Pulmonary artery (tissue), 1 donor: ENCODE measurements around the genes SNAPC3 and PSIP1.

DNA sequence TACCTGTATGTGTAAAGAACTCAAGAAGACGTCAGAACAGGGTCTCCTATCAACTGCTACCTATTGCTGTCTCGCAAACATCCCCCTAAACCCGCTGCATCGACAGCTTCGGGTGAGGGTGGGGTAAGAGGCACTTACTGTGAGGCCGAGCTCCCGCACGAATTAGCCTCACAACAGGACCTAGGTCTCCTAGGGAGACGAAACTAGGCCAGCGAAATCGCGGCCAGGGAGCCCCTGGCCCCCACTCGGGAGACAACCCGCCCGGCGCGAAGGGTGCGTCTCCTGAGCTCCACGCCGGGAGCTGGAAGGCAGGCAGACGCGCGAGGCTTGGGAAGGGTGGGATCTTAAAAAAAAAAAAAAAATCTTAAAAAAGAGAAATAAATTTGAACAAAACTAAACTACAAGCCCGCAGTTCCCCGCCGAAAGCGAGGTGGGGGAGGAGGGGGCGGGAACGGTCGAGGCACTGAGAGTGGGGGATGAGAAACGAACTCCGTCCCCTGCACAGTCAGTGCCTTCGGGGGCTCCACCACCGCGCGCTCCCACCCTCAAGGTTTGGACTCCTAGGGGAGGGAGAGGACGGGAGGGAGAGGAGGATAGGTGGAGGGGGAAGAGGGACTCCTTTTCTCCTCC is 33.0 kb upstream of the NFIB start:
- PRO-cap, result bidirectional peak, plus-strand start at position 504 of the sequence, minus-strand start at position 303 of the sequence

DNA sequence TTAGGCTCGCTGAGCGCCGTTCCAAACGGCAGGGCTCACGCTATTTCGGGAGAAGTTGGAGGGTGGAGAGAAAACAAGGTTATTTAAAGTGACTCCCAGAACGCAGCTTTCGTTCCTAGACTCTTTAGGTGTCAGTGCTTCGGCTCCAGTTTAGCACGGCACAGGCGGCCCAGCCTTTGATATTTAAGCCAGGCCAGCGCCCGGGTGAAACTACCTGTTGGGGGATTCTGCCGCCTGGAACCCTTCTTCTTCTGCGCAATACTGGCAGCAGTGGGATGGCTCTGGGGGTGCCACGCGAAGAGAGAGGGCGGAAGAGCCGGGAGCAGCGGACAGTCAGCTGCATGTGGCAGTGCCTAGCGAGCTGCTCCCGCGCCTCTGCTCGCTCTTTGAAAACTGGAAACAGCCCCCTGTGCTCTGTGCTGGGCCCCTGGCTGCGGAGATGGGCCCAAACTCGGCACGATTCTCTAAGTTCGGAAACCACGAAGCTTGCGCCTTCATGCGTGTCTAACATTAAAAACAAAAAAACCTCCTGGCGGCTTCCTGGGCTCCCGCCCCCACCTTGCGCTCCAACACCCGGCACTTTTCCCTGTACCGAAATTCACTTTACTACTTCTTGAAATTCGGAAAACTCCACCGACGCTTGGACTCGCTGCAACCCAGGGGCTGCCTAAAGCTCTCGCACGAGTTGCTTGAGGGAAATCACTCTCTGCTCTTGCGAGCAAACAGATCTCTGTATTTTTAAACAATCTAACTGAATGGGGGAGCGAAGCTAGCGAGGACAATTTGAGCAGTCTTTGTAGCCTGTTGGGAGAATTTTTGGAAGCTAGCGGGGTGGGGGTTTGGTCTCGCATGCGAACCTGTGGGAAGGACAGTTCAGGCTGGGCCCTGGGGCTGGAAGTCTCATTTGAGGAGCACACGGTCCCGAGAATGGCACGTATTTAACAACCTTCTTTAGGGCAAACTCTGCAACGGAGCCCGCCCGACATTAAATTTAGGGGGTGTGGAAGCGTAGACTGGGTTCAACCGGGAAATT is 34.8 kb upstream of the NFIB start:
- PRO-cap, result bidirectional peak, plus-strand start at position 297 of the sequence, minus-strand start at position 253 of the sequence; unidirectional peak, minus-strand start at position 388 of the sequence

DNA sequence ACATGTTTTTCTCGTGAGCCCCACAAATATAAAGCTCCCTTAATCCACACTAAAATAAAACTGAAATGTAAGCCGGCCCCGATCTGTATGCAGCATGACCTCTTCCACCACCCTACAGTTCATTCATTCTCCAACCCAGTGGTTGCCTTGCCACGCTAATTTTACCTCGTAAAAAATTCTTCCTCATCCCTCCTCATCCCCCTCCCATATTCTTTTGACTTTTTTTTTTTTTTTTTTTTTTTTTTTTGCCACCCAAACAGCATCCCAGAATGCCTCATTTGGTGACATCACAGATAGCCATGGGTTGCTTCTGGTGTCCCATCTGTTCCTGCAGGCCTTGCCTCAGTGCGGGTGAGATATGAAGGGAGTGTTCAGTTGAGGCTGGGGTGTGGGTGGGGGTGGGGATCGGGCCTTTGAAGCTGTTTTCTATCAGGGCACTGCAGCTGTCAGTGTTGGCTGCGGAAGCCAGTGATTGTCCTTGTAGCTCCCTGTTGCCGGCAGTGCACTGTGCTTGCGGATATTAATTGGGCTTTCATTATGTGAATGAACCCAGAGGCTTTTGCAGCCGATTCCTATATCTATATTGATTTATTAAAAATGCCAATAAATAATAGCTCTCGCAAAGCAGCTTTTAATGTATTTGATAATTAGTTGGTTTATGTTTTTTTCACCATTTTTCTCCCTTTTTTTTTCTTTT is 81.7 kb upstream of the NFIB start:
- PRO-cap, result no peak

DNA sequence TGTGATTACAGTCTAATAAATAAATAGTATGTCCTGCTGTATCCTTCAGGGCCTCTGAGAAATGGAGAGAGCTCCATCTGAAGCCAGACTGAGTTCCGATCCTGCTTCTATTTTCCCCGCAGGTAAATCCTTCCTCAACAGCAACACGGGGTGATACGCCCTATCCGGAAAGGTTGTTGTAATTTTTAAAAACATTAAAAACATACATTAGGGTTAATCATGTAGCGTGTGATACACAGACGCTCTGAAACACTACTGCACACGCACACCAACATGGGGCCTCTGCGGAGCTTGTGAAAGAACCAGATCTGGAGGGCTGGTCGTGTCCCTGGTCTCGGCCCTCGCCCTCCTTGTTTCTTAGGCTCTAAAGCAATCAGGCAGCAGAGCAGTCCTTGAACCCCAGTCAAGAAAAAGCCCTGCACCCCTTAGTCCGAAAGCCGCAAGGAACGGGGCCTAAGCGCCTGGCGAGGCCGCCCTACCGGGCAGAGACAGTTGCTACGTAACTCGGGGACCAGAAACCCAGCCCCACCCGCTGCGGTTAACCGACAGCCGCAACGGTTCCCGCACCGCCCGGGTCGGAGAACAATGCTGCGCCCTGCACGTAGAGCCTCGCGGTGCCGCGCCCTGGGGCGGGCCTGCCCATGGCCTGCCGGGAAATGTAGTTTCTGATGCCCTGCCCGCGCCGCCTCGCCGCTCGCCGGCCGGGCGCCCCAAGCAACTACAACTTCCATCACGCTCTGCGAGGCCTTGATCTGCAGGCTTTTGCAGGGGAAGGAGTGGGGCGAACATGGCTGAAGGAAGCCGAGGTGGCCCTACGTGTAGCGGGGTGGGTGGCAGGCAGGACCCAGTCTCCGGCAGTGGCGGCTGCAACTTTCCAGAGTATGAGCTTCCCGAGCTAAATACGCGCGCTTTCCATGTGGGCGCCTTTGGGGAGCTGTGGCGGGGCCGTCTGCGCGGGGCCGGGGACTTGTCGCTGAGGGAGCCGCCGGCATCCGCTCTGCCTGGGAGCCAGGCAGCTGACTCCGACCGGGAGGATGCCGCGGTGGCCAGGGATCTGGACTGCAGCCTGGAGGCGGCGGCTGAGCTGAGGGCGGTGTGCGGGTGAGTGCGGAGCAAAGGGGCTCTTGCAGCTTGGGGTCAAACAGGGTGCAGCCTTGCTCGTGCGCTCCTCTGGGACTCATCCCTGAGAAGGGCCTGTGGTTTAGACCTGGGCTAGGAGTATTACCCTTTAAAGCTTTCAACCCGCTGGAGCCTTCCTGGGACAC is at the start of gene SNAPC3:
SNAPC3 (plus strand) TSS at position 784 of the 1,265 bp plus-strand sequence.
- PRO-cap, result bidirectional peak, plus-strand start at position 788 of the sequence, minus-strand start at position 577 of the sequence

DNA sequence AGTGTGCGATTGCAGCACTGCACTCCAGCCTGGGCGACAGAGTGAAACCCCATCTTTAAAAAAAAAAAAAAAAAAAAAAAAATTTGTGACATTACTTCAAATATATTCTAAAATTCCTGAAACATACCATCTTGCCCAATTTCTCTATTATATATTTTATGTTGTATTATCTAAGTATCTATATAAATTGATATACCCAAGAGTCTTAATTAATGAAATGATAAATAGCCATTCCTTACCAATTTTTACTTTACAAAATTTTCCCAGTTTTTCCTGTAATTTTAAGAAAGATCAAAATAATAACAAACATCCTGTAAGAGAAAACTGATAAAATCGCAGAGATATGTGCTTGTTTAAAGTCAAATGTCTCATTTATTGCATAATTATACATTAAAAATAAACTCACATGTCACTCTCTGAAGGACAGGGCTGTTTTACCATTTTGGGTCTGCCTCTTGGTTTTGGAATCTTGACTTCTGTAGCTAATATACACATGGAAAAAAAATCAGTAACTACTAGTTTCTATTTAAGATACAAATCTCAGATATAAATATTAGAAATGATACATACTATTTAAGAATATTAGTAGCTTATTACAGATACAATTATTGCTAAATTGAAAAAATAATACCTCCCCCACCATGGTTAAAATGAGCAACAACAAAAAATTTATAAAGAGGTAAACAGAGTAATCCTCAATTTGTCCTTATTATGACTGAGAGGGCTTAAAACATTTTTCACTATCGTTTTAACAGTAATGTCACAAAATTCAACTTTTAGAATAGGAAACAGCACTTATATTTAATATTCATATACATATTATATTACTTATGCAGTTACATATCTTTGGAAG is 32.5 kb downstream of the PSIP1 start:
- PRO-cap, result no peak

- PRO-cap, result bidirectional peak, plus-strand start at chr9:15510384, minus-strand start at chr9:15510328; bidirectional peak, plus-strand start at chr9:15511290, minus-strand start at chr9:15510962
Observed at GRCh38 chr9:15509918-15511187, at the start of gene PSIP1. TSS of gene PSIP1 (minus strand) at chr9:15510970.

DNA sequence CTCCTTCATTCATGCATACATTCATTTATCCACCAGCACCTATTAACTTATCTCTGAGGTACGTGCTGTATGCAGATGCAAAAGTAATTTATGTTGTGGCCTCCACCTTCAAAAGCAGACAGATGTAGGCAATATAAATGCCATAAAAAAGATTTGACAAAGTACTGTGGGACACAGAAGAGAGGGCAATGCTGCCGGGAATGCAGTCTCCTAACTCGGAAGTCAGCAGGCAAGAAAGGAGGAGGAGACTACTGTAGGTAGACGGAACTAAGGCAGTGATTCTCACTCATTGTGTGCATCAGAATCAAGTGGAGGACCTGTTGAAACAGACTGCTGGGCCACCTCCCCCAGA is 310.7 kb downstream of the BNC2 start:
- PRO-cap, result no peak

- PRO-cap, result no peak
Observed at GRCh38 chr9:16710744-16711363, 159.6 kb downstream of the BNC2 start.

DNA sequence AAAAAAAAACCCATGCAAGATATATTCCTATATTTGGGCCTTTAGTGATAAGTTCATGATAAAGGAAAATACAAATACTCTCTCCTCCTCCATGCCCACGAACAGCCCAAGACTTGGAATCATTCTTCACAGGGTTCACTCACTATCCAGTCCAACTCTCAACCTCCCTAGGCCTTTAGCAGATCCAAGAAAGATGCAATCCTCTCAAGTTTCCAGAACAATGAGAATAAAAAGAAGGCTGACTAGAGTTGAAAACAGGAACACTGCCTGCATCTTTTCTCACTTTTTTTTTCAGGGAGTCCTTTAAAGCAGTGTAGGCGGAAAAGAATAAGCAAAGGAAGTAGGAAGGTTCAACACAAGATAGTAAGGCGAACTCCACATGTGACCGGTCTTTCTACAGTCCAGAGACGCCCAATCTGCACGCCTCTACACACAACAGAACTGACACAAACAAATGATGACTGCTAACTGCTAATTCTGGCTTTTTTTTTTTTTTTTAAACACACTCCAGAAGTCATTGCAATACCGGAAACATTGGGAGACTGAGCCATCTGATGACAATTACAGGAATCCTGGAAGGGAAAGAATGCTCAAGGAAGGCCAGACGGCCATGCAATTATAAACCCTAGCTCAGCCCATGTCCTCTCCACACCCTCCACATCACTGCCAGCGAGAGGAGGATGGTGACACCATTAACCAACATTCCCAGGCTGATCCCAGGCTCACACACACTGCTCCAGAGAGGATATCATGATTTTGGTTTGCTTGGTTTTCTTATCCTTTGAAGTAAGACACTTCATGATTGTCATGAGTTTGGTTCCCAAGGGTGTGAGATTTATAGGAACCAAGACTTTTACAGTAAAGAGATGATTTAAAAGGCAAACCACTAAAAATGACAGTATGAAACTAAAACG is 75.3 kb downstream of the BNC2 start:
- PRO-cap, result no peak

DNA sequence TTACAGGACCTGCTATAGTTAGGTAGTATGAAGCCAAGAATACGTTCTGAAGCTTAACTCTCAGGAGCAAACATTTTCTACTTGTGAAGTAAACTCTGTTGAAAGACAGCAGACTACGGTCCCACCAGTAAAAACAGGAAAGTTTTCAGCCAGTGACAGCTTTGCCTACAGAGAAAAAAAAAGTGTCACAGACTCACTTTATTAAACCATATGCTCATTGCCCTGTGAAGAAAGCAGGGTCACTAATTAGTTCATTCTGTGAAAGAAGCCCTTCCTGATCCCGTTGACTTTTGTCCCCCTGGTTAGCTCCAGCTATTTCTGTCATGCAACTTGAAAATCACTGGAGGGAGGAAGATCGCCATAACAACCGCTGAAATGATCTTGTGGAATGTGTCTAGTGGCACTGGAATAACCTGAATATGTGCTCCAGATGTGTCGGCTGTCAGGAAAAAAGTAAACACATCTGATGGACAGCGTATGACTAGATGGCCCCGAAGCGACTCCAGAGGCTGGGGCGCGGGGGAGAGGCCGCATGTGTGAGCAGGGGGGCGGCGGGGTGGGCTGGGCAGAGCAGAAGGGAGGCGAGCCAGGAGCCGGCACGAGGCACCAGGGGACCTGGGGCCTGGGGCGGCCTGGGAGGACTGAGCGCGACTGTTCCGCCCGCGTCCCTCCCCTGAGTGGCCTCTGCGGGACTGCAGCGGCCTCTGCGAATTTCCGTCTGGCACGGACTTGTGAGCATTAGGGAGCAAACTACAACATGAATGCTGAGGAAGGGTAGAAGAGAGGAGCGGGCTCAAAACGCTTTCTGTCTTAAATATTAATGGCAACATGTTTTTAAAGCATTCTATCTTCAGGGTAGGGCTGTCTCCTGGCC is 41.8 kb downstream of the BNC2 start:
- PRO-cap, result unidirectional peak, minus-strand start at position 675 of the sequence

GRCh38 chr9:16871562-16872363 is 1.3 kb upstream of the BNC2 start:
- PRO-cap, result bidirectional peak, plus-strand start at chr9:16871920, minus-strand start at chr9:16871811

DNA sequence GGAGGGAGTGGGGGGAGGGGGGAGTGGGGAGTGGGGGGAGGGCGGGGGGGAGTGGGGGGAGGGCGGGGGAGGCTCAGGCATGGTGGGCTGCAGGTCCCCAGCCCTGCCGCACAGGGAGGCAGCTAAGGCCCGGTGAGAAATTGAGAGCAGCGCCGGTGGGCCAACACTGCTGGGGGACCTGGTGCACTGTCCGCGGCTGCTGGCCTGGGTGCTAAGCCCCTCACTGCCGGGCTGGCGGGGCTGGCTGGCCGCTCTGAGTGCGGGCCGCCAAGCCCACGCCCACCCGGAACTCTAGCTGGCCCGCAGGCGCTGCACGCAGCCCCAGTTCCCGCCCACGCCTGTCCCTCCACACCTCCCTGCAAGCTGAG is 160.0 kb downstream of the CNTLN start:
- PRO-cap, result no peak

DNA sequence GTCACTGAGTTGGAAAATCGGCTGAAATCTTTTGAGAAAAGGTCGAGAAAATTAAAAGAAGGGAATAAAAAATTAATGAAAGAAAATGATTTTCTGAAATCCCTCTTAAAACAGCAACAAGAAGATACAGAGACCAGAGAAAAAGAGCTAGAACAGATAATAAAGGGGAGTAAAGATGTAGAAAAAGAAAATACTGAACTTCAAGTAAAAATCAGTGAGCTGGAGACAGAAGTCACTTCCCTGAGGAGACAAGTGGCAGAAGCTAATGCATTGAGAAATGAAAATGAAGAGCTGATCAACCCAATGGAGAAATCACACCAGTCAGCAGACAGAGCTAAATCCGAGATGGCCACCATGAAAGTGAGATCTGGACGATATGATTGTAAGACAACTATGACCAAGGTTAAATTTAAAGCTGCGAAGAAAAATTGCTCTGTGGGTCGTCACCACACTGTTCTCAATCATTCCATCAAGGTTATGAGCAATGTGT is 184.3 kb upstream of the SH3GL2 start:
- PRO-cap, result no peak

GRCh38 chr9:17906359-17907557 is 327.9 kb downstream of the SH3GL2 start:
- PRO-cap, result bidirectional peak, plus-strand start at chr9:17906633, minus-strand start at chr9:17906509; bidirectional peak, plus-strand start at chr9:17907197, minus-strand start at chr9:17906963

GRCh38 chr9:18437631-18438148 is 36.3 kb upstream of the ADAMTSL1 start:
- PRO-cap, result no peak

- PRO-cap, result no peak
Observed at GRCh38 chr9:19050252-19050398, 898 bp downstream of the RRAGA start.

- PRO-cap, result unidirectional peak, plus-strand start at chr9:19231048
Observed at GRCh38 chr9:19230972-19231541, 564 bp downstream of the DENND4C start.

GRCh38 chr9:19464708-19465200 is 55.9 kb downstream of the ACER2 start:
- PRO-cap, result no peak

- PRO-cap, result no peak
Observed at GRCh38 chr9:19493288-19493844, 84.6 kb downstream of the ACER2 start.

DNA sequence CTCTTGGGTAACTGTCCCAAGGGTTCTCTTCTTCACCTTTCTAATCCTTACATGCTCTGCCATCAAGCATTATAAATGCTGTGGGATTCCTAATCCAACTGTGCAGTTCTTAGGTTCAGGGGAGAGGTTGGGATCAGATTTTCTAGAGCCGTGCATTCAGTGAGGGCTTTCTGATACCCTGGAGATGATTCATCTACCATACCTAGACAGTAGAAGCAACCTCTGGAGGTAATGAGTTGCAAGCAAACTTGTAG is 365.8 kb downstream of the MLLT3 start:
- PRO-cap, result no peak